Neural cell (in vitro differentiated cells): ENCODE measurements around a stretch of chr3.

DNA sequence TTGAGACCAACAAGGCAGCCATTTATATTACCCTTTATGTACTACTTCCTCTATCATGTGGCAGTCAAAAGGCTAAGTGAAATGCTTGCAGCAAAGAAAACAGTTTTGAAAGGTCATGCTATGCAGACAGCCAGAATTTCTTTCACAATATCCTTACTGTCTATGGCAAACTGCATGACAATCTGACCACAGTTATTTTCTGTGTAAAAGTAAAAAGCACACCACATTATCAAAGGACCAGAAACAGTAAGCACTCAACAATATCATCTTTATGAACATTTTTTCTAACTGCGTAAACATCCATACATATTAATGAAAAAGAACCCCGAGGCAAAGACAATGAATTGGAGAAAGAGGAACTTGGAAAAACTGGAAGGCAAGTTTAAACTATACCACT, 47.9 kb downstream of the PIK3CB start:
- RAMPAGE, long total RNA, result no peak

- RAMPAGE, long total RNA, result no peak
These were observed 27.7 kb upstream of the PIK3CB start for GRCh38 chr3:138862247-138862959.

DNA sequence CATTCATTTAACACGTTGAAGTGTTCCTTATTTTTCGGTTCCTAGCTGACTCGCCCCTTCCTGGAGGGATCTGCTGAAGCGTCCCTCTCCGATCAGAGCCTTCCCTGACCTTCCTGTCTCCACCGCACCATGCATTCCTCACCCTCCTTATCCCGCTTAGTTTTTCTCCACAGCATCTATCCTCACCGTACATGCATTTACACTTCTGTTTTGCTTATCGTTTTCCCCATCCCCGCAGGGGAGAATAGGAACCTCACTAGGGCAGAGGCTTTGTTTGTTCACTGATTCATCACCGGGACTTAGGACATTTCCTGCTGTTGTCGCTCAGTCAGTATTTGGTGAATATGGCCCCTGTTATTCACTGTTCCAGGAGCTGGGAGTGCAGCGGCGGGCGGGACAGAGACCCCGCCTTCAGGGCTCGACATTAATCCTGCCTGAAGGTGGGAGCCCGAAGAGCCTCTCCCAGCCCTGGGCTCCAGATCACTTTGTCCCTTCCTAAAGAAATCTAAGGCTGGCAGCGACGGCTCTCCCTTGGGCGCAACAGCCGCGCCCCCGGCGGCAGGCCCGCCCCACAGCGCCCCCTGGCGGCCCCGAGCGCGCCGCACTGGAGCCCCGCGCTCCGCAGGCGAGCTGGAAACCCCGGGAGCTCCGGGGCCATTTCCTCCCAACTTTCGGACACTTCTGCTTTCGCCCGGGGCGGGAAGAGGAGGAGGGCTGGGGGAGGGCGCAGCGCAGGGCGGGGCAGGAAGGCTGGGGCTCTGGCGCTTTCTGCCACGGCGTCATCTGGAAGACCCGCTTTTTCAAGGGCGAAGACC, 31.7 kb downstream of the FOXL2 start:
- RAMPAGE, long total RNA, result no peak

DNA sequence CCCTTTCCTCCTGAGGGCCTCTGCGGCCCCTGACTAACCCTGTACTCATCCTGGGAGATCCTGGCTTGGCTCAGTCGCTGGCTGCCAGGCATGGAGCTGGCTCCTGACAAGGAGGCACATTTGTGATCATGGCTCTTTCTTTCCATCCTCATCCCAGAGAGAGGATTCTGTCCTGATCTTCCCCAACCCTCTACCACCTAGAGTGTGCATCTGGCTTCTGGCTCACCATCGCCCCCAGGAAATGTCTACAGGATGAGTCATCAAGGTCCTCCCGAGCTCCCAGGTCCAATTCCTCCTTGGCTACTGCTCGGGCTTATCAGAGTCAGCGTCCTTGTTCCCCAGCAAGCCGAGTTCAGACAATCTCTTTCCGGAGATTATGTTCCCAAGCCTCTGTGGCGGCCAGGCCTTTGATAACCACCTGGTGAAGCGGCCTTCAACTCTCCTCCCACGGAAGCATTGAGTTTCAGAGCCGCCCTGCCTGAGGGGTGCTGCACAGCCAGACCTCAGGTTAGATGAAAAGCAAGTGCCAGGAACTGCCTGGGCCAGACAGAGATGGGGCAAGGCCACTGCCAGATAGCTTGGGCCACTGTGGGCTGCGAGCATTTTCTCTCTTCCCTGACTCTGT, 44.4 kb upstream of the MRPS22 start:
- RAMPAGE, long total RNA, result no peak

GRCh38 chr3:139536999-139537841, 2.3 kb downstream of the RBP1 start:
- RAMPAGE, long total RNA, result no peak

- RAMPAGE, long total RNA, result no peak
These were observed 30.8 kb upstream of the SLC25A36 start for GRCh38 chr3:140910736-140911263.

GRCh38 chr3:141243360-141243768, 11.7 kb downstream of the PXYLP1 start:
- RAMPAGE, long total RNA, result no peak

- RAMPAGE, long total RNA, result no peak
These were observed 65.9 kb upstream of the ZBTB38 start for GRCh38 chr3:141302280-141302979.

GRCh38 chr3:141311648-141312302, 56.5 kb upstream of the ZBTB38 start:
- RAMPAGE, long total RNA, result no peak

- RAMPAGE, long total RNA, result no peak
These were observed 20.3 kb downstream of the ZBTB38 start for GRCh38 chr3:141388307-141389272.

- RAMPAGE, long total RNA, result no peak
These were observed 34.1 kb downstream of the GRK7 start for GRCh38 chr3:141797085-141798031.

DNA sequence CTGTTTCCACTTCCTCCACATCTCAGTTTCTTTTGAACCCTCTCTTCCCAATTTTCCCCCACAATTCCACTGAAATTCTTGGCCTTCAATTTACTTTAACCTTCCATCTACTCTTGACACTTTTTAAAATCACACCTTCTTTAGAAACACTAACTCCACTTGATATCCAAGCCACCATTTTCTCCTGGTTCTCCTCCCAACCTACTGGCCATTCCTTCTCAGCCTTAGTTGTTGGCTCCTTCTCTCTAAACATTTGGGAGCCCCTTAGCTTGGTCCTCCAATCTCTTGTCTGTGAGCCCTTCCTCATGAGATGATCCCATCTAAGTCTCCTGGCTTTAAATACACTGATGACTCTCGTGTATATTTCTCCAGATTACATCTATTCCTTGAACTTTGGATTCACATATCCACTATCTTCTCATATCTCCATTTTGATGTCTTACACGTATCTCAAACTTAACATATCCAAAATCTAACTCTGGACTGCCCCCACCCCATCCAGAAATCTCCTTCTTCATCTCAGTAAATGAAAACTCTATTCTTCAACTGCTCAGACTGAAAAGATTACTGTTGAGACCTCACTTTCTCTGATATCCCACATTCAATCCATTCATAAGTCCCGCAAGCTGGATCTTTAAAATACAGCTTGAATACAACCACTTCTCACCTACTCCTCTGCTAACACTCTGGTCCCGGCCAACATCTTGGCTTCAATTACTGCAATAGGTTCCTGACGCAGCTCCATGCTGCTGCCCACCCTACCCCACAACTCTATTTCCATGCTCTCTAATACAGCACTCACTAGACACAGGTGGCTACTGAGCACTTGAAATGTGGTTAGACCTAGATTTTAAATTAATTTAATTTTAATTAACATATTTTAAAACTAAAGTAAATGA, 134.2 kb downstream of the TFDP2 start:
- RAMPAGE, long total RNA, result no peak

GRCh38 chr3:142602663-142603329, 6.6 kb downstream of the PLS1 start:
- RAMPAGE, long total RNA, result no peak

GRCh38 chr3:142962617-142963053, 839 bp downstream of the PAQR9 start:
- RAMPAGE, long total RNA, result no peak

- RAMPAGE, long total RNA, result no peak
These were observed 182.6 kb downstream of the CHST2 start for GRCh38 chr3:143302281-143302480.

- RAMPAGE, long total RNA, result no peak
These were observed 183.1 kb downstream of the CHST2 start for GRCh38 chr3:143302525-143303118.

- RAMPAGE, long total RNA, result no peak
These were observed 60.3 kb downstream of the DIPK2A start for GRCh38 chr3:144031734-144032473.

- RAMPAGE, long total RNA, result no peak
These were observed 202.5 kb downstream of the PLOD2 start for GRCh38 chr3:145958503-145958867.

- RAMPAGE, long total RNA, result no peak
These were observed 8.2 kb downstream of the PLOD2 start for GRCh38 chr3:146152546-146153449.

GRCh38 chr3:147245105-147245519, 161.2 kb downstream of the ZIC4 start:
- RAMPAGE, long total RNA, result no peak